Helper T cell (primary cell): ENCODE measurements around a stretch of chr7.

DNA sequence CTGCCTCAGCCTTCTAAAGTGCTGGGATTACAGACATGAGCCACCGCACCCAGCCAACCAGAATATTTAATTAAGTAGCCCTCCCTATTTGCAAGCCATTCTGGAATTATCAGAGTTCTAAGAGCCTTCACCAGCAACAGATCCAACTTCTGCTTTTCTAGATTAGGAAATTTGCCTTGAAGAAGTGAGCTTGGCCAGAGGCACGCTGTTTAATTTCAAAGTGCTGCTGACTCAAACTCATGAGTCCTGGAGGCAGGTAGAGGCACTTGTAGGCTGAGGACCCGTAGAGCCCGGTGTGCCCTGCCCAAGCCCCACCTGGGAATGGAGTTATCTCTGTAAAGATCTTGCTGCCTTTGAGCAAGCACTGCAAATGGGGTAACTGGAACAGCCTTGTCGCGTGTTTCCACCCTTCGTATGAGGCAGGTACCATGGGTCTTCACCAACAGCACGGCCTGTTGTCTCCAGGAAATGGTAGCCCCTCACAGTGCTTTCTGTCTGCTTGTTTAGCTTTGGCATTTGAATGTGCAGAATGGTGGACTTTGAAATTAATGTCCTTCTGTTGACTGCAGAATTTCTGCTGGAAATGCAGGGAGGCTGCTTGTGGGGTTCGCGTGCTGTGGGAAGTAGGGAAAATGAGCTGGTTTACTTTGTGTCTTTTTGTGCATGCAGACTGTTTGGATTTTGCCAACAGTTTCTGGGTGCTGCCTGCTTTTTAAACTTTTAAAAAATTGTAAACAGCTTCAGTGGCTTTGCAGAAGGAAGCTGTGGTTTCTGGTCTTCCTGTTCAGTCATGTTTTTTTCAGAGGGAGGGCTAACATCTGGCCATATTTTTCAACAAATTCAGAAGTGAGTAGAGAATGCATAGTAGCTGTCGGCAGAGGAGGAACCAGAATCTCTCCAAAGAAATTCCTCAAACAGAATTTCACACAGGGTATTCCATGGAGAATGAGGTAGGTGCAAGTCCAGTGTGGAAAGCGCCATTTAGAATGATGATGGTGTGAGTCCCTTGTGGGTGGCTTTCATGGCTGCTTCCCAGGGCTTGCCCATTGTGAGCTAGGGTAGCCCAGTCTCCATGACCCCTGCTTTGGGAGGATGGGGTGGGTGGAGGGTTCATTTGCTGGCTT is 27.2 kb downstream of the CCM2 start:
- PRO-cap, 2 experiments: peak in 2 of 2 experiments; most common plus-strand start position 853 of the sequence (in 2); most common minus-strand start position 686 of the sequence (in 2)

DNA sequence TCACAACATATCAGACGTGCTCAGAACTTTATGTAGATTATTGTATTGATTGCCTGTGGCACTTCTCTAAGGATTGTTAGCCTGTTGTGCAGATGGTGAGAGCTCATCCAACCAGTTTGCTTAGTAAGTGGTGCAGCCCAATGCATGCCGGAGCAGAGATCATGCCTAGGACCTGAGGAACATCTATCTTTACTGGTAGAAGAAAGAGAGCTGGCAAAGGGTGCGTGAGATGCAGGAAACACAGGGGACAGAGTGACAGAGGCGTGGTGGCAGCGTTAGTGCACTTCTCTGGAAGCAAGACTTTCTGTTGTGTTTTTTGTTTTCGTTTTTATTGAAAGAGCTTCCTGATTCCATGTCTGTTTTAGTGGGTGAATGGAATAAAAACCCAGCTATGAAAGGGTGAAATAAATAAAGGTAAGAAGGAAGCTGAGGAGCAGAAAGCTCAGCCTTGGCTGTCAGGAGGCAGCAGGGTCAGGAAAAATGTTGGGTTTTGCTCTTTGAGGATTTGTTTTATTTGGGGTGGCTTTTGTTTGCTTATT is 36.0 kb downstream of the CCM2 start:
- PRO-cap, 2 experiments: peak in 1 of 2 experiments; most common plus-strand start position 198 of the sequence (in 1); most common minus-strand start position 194 of the sequence (in 1)

DNA sequence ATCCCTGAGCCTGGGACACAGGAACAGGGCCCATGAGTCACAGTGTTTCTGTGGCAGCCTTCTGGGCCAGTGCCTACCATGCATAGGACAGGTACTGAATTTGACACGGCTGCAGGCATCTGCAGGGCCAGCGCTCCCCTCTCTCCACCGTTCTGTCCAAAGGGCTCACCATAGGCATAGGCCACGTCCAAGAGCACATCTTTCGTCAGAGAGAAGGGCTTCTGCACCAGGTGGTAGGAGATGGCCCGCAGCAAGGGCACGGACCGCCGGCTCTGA is 7.2 kb downstream of the TBRG4 start:
- PRO-cap, 2 experiments: no peak in any of the 2 experiments

DNA sequence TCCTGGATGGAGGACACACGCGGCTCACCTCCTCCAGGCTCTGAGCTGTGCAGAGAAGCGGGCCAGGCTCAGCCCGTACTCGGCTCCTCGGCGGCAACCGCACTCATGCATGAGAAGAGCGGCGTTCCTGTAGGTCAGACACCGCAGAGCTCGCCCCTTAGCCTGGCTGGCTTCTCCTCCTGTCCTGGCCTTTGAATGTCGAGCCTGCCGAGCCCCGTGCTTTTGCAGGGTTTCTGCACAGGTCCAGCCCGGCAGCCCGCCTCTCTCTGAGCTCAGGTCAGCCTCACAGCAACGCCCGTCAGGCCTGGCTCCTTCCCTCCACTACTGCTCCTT is 9.4 kb upstream of the RAMP3 start:
- PRO-cap, 2 experiments: no peak in any of the 2 experiments

GRCh38 chr7:45240454-45240721 is 82.8 kb downstream of the RAMP3 start:
- PRO-cap, 2 experiments: no peak in any of the 2 experiments

DNA sequence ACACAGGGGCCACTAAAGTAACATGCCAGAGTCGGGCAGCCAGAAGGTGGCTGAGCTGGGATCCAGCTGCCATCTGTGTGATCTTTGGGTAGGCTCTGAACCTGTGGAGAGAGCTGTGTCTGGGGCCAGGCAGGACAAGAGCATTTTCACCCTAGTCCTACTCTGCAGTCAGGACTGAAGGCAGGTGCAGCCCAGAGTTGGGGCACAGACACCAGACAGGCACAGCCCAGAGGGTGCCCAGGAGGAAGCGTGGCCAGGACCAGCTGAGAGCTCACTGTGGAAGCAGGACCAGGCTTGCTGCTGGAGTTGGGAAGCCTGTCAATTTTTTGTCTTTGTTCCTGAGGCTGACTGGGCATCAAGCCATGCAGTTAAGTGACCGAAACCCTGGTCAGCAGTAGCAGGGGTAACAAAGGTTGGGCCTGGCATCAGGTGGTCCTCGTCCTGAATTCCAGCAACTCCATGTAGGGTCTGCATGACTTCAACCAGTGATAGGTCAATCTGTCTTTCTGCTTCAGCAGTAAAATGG is 113.6 kb downstream of the ADCY1 start:
- PRO-cap, 2 experiments: no peak in any of the 2 experiments

GRCh38 chr7:45922163-45922667 is 1.1 kb upstream of the IGFBP3 start:
- PRO-cap, 2 experiments: no peak in any of the 2 experiments

DNA sequence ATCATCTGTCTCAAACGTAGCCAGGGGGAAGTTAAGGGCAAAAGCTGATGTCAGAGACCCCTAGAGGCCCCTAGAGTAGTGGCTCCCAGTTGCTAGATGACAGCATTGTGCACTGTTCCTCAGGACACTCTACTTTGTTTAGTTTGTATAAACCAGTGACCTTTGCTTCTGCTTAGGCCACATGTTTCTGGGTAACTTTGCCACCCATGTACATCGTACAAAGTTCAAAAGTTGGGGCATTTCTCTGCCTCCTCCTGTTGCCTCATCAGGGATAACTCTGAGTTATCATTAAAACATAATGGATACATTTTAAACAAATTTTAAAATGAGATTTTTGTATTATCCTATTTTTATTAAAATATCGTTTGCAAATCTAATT is 233.4 kb upstream of the IGFBP3 start:
- PRO-cap, 2 experiments: no peak in any of the 2 experiments

DNA sequence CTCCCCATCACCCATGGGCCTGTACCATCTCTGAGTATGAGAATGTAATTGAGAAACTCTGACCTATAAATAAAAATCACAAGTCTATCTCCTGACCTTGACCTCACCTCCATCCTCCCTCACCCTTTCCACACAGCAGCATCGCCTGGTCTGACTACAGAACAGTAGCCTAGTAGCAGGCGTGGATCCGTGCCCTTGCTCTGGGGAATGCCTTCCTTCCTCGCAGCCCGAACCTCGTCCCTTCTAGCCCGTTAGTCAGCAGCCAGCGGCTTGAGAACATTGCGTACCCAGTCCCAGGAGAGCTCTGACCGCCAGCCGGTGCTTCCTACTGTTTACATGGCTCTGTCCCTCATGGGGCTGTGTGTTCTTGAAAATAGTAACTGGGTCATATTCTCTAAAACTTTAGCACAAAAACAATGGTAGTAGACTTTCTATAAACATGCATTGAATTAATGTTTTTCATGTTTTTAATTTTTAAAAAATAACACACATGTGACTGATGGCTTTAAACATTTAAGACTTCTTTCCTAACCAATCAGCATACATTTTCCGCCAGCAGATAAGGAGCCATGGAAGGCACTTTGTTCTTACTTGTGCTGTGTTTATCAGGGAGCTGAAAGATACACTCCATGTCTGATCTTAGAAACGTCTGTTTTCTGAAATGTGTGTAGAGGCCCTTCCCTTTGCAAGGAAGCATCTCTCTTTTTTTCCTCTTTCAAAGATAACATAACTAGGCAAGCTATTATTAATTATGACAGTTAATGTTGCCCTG is 682.8 kb upstream of the IGFBP3 start:
- PRO-cap, 2 experiments: no peak in any of the 2 experiments

DNA sequence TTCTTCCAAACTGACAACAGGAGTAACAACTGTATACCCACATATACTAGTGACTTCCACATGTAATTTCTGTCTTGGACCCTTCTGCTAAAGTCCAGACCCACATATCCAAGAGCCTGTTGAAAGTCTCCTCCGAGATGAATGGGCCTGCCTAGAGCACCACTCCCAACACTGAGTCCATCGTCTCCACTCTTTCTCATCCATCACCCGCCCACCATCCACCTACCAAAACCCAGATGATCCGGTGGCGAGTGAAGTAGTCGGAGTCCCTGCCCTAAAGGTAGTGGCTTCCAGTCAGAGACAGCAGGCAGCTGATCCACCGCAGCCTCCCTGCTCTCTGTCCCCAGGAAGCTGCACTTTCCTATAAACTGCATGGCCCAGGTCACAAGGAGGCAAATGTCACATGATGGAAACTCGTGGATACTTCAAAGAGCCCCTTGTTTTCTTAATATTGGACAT is 822.4 kb downstream of the TNS3 start:
- PRO-cap, 2 experiments: no peak in any of the 2 experiments

DNA sequence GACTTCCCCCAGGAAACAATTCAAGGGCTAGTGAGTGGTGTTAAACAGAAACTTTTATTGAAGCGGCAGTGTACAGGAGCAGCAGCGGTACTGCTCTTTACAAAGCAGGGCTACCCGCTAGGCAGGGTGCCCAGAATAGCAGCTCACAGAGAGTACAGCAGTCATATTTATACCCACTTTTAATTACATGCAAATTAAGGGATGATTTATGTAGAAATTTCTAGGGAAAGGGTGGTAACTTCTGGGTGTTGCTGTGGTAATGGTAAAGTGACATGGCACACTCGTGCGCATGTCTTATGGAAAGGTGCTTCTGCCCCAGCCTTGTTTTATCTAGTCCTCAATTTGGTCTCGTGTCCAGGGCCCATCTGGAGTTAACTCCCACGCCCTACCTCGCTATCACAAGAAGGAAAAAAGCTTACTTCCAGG is 612.0 kb downstream of the TNS3 start:
- PRO-cap, 2 experiments: no peak in any of the 2 experiments

DNA sequence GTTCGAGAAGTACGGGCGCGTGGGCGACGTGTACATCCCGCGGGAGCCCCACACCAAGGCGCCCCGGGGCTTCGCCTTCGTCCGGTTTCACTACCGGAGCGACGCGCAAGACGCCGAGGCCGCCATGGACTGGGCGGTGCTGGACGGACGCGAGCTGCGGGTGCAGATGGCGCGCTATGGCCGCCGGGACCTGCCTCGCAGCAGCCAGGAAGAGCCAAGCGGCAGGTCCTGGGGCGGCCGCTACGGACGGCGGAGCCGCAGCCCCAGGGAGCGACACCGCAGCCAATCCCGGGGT is 529.1 kb downstream of the TNS3 start:
- PRO-cap, 2 experiments: no peak in any of the 2 experiments

- PRO-cap, 2 experiments: no peak in any of the 2 experiments
Measured at GRCh38 chr7:47191703-47192072, 390.2 kb downstream of the TNS3 start.

- PRO-cap, 2 experiments: no peak in any of the 2 experiments
Measured at GRCh38 chr7:47218724-47219441, 363.0 kb downstream of the TNS3 start.

GRCh38 chr7:47327223-47327845 is 254.6 kb downstream of the TNS3 start:
- PRO-cap, 2 experiments: no peak in any of the 2 experiments

- PRO-cap, 2 experiments: no peak in any of the 2 experiments
Measured at GRCh38 chr7:47328765-47329290, 253.1 kb downstream of the TNS3 start.

- PRO-cap, 2 experiments: no peak in any of the 2 experiments
Measured at GRCh38 chr7:47352520-47353085, 229.3 kb downstream of the TNS3 start.

DNA sequence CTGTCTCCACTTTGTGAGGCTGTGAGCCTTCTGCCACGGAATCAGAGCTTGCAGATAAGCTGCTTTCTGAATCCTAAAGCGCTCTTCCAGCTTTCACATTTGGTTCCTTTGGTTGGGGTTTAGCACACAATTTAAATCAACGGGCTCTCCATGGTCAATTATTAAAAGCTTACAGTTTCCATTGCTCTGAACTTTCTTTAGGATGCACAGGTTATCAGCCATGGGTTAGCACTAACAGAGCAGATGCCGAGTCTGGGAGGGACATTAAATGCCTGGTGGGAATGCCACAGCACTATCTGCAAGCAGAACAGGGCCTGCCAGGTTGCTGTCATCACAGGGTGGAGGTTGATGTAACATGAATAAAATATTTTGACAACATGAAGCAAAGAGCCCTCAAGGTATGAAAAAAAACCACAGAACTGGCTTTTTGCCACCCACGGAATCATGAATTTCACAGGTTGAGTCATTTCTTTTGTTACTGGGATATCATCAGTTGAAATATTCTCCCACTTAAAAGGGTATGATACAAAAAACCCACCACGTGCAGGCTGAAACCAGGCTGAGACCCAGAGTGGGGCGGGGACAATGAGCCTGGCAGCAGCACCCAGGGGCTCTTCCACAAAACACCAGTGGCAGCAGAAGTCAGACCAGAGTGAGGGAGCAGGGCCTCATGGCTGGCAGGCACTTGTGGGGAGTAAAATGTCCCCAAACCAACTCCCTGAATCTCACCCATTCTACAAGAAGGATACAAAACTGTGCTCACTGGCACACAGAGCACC is 220.2 kb downstream of the TNS3 start:
- PRO-cap, 2 experiments: no peak in any of the 2 experiments

- PRO-cap, 2 experiments: no peak in any of the 2 experiments
Measured at GRCh38 chr7:47369029-47369852, 212.7 kb downstream of the TNS3 start.

DNA sequence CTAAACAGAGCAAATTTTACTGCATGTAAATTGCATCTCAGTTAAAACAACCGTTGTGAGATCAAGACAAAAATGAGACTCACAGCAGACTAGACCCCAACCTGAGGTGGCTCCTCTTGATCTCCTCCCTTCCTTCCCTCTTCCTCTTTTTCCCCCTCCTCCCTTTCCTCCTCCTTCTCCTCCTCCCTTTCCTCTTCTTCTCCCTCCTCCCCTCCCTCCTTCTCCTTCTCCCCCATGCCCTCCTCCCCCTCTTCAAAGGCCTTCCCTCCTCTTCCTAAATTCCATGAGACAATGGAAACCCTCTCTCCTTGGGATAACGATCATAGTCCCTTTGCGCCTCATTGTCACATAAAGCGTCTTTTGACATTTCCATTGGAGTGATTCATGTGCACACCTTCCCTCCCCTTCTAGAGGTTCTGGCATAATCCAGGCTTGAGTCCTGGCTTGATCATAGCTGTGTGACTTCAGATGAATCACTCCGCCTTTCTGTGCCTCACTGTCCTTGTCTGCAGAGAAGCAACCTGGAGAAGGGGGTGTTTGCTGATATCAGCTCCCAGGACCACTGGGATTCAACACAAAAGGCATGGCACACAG is 204.3 kb downstream of the TNS3 start:
- PRO-cap, 2 experiments: no peak in any of the 2 experiments